Measurements from ENCODE around the gene WNT4.

DNA sequence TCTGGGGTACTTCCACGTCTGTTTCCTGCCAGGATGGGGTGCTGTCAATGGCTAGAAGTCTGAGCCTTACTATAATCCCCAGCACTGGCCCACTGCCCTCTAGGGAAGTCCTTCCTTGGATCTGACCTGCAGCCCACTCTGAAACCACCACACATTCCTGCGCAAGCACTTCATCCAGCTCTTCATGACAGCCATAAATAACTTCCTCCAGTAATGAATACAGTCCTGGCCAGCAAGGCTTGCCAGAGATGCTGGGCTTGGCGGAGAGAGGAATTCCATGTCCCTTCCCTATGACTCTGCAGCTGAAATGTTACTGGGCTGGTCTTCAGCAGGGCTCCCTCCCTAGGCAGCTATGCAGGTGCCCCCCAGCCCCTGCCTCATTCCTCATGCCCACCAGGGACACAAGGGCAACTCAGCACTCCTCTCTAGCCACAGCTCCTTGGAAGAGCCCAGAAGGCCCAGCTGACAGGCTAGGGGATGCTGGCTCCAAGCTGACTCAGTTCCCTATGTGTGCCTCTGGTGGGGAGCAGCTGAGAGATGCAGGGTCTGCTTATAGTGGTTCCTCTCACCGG lies 32.7 kb downstream of the ALPL start:
- RRBS = no CpG with 5 or more reads among the region's 4 CpGs

DNA sequence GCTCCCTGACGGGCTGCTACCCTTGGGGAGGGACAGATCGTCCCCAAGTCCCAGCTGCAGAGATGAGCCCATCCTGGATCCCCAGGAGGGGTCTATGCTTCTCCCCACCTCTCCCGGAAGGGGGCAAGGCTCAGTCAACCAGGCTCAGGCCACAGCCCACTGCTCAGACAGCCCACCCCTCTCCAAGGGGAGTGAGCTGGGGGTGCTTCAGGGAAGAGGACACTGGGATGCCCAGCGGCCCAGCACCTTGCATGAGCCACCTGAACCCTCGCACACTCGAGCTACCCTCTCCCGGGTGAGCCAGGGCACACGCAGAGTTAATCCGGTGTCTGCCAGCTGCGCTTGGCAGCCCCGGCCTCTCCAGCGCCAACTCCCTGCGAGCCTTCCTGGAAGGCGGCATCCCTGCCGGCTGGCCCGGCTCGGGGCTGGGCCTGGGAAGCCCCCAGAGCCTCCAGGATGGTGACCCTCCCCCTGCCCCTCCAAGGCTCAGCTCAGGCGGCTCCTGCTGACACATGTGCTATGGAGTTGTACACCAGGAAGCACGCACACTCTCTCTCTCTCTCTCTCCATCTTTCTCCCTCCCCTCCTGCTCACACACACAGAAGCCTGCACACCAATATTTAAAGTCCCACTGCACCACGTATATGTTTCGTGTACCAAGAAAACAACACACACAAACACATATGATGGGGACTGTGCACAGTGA lies 48.7 kb downstream of the RAP1GAP start:
- RRBS = 24% methylated on average over 3 of the region's 21 CpGs

GRCh38 chr1:21704230-21704641 lies 35.1 kb upstream of the RAP1GAP start:
- RRBS = no CpG with 5 or more reads among the region's 4 CpGs

DNA sequence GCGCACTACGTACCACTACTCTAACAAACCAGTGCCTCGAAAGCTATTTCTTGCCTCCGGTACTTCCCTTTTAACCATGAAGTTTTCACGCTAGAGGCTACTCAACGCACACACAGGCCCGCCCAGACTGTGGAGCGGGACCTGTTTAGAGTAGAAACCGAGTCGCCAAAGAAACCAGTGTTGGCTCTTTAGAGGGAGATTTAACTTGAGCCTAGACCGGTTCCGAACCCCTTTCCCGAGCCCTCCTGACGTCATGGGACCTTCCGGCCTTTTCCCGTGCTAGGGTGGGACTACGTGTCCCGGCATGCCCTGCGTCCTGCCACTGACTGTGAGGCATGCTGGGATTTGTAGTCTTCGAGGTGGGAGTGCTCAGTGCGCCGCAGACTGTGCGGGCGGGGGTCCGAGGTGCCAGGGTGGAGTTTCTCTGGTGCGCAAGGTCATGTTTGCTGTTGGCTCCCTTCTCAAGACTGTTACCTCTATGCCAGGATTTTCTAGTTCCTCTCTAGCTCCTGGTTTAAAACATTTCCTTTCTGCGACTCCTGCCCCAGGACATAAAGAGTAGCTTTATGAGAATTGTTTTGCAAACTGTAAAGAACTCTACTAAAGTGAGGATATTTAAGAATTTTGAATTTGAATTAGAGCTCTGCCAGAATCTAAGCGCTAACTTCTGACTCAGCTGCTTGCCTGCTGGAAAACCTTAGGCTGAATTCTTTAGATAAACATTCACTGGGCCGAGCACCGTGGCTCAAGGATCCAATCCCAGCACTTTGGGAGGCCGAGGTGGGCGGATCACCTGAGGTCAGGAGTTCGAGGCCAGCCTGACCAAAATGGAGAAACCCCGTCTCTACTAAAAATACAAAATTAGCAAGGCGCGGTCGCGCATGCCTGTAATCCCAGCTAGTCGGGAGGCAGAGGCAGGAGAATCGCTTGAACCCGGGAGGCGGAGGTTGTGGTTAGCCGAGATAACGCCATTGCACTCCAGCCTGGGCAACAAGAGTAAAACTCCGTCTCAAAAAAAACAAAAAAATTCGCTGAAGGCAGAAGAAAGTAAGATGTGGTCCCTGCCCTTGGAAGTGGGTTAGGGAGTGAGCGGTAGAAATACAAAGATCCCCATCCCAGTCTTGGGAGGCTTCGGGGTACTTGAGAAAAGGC lies 793 bp upstream of the USP48 start:
- RRBS = 2% methylated on average over 8 of the region's 48 CpGs

- RRBS = no CpG with 5 or more reads among the region's 10 CpGs
Observed at GRCh38 chr1:21944365-21944826, 7.3 kb upstream of the HSPG2 start.

DNA sequence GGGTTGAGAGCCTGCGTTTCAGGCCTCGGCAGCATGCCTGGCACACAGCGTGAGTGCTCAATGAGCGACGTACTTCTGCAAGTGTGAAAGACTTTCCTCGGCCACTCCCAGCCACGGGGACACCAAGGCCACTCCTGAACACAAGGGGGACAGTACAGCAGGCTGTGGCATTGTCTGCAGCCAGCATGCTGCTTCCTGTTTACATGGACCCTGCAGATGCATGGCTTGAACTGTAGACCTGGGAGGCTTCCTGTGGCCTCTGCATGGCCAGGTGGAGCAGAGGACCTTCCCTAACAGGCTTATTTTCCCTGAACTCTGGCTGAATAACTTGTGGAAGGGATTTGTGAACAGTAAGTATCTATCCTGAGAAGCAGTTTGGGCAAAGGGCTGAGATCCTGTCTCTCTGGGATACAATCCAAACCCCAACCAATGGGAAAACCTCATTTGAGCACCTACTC lies 9.8 kb upstream of the HSPG2 start:
- RRBS = no CpG with 5 or more reads among the region's 7 CpGs

- RRBS = no CpG with 5 or more reads among the region's 20 CpGs
Observed at GRCh38 chr1:21956684-21957581, 19.8 kb upstream of the HSPG2 start.

- RRBS = no CpG with 5 or more reads among the region's 20 CpGs
Observed at GRCh38 chr1:22024753-22025327, 23.4 kb downstream of the CELA3A start.

GRCh38 chr1:22076610-22077259 lies 24.2 kb downstream of the CDC42 start:
- RRBS = no CpG with 5 or more reads among the region's 8 CpGs

- RRBS = no CpG with 5 or more reads among the region's 5 CpGs
Observed at GRCh38 chr1:22077831-22078116, 25.3 kb downstream of the CDC42 start.

DNA sequence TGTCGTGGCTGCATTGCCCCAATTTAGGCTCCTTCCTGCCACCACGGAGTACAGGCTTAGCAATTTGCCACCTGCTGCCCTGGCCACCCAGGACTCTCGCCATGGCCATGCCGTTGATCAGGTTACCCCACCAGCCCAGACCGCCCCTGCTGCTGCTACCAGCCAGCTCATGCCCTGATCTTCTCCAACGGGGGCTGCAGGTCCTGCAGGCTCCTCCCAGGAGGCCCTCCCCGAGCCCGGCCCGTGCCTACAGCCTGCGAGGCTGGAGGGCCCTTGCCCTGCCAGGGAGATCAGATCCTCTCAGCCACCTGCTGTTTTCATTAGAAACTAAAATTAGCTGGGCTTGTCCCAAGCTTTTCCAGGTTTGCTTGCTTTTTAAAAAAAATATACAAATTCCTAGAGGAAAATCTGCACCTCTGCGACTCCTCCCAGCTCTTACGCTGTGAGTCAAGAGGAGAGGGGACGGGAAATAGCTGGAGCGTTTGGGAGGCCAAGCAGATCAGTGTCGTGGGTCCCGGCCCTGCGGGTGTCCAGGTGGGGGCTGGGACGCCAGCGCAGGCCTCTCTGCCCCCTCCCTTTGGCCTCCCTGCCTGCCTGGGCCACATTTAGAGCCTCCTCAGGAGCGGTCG lies 9.2 kb downstream of the WNT4 start:
- RRBS = 50% methylated on average over 2 of the region's 21 CpGs

- RRBS = no CpG with 5 or more reads among the region's 6 CpGs
Observed at GRCh38 chr1:22140577-22141069, 2.3 kb downstream of the WNT4 start.

DNA sequence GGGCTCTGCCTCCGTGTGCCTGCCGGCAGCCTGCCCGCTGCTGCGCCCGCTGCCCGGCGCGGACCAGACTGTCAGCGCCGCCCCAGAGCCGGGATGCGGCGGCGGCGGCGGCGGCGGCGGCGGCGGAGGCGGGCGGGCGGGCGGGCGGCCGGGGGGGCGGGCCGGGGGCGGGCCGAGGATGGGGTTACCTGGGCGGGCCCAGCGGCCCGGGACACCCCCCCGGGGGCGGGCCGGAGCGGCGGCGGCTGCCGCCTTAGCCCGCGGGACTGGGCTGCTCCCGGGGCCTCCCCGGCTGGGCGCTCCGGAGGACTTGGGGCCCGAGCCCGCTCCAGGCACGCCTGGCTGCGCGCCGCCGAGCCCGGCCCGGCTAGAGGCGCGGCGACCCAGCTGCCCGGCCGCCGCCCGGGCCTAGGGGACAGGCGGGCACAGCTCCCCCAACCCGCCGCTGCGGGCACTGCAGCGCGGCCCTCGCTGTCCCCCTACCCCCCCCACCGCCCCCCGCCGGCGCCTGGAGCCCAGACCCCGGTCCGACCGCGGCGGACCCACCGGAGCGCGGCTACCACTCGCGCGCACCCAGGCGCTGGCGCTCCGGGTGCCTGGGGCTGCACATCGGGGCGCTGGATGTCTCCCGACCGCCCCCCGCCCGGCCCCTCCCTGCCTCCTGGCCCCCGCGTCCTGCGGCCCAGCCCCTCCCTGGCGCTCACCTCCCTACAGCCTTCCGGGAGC lies at the start of gene WNT4:
TSS of gene WNT4 (minus strand) at position 70 of the 726 bp plus-strand sequence.
- RRBS = 33% methylated on average over 59 of the region's 99 CpGs

GRCh38 chr1:22159737-22160262 lies 16.9 kb upstream of the WNT4 start:
- RRBS = 58% methylated on average over 3 of the region's 22 CpGs

DNA sequence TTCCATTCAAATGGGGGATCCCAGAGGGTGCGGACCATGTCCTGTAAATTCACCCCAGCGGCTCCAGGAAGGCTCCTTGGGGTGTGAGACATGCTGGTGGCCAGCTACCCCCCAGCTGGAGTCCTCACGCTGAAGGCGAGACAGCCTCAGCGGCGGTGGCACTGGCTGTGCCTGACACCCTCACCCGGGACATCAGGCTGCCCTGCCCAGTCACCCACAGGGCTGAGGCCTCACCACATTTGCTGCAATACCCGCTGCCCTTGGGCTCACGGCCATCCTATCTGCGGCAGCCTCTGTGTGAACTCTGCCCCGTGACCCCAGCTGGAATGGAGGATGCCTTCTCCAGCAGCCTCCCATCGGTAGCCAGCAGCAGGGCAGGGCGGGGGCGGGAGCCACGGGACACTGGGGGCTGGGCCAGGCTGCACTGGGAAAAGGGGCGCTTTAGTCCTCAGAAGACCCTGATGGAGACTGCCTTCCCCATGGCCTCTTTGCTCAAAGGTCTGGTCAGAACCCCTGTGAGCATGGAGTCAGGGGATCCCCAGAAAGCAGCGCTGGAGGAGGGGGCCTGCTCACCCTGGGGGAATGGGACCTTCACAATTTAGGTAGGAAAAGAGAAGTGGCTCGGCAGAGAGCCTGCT lies 112.4 kb upstream of the ZBTB40 start:
- RRBS = no CpG with 5 or more reads among the region's 18 CpGs

DNA sequence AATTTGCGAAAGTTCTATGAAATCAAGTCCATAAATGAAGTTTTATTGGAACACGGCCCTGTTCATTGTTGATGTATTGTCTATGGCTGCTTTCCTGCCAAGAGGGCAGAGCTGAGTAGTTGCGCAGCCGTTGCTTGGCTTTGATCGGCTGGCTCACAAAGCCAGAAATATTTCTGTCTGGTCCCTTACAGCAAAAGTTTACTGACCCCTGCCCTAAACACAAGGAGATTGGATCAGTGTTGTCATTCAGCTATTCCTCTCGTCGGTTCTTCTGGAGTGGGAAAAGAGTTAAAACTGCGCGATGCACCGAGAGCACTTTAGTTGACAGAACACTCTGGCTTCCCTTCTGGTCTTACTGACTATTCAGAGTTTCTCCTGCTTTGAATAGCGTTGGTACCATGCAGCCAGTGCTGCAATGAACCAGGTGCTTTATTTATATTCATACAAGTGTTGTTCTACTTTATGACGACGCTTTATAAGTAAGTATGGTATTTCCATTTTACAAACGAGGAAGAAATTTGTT lies 878 bp downstream of the ZBTB40 start:
- RRBS = no CpG with 5 or more reads among the region's 14 CpGs

DNA sequence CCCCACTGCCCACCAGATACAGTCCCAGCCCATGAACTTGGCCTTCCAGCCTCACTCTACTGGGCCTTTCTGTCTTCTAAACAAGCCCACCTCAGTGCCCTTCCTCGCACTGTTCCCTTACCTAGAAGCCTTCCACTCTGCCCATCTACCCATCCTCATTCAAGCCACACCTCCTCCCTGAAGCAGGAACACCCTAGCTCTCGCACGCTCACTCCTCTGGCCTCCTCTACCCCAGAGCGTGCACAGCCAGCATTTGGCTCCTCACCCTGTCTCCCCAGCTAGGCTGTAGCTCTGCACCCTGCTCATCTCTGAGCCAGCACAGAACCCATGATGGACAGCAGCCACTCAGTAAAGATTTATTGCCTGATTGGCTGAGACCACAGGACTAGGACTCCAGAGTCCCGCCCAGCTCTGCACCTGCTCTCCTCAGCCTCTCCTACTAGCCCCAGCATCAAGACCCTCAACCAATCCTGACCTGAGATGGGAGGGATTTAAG lies 9.1 kb downstream of the C1QB start:
- RRBS = no CpG with 5 or more reads among the region's 5 CpGs

GRCh38 chr1:22794484-22795010 lies 83.9 kb downstream of the EPHB2 start:
- RRBS = no CpG with 5 or more reads among the region's 3 CpGs

DNA sequence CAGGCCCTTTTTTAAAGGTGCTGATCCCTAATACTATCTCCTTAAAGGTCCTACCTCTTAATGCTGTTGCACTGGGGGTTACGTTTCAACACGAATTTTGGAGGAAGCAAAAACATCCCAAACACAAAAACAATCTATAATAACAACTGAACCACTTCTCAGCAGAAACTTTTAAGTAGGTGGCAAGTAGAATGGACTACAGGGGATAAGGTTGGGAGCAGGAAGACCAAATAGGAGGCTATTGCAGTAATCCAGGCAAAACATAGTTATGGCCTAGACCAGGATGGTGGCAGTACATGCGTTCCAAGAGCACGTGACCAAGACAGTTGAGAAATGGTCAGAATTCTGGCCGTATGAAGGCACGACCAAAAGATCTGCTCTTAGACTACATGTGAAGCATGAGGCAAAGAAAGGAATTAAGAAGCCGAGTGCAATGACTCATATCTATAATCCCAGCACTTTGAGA lies 77.9 kb downstream of the KDM1A start:
- RRBS = no CpG with 5 or more reads among the region's 7 CpGs

DNA sequence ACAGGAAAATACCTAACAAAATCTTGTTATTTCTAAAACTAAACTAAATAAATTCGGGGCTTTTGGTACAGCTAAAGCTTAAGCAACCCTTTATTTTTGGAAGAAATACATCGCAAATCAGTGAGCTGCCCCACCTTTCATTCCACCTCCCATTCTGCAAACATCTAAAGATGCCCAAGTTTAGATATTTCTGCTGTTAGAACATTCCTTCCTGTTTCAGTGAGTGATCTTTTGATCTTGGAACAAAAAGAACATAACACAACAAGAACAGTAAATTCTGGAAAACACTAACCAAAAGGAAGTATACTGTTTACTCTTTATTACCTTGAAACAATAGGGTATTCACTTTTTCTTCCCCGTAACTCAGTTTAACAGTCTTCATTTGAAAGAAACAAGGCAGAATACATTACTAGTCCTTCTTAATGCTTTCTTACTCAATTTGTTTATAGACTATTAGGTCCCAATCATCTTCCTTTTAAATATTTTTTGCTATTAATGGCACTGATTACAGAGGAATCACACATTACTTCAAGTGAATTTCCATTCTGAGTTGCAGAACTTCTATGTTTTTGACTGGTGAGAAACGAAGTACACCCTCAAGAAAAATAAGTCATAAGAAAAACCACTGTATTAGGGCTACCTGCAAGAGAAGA lies 40.5 kb downstream of the HNRNPR start:
- RRBS = no CpG with 5 or more reads among the region's 4 CpGs